ENCODE results near the gene LZIC.

GRCh38 chr1:9363105-9363521 is 70.4 kb downstream of the SPSB1 start:
- RRBS: no CpG with 5 or more reads among the region's 8 CpGs

DNA sequence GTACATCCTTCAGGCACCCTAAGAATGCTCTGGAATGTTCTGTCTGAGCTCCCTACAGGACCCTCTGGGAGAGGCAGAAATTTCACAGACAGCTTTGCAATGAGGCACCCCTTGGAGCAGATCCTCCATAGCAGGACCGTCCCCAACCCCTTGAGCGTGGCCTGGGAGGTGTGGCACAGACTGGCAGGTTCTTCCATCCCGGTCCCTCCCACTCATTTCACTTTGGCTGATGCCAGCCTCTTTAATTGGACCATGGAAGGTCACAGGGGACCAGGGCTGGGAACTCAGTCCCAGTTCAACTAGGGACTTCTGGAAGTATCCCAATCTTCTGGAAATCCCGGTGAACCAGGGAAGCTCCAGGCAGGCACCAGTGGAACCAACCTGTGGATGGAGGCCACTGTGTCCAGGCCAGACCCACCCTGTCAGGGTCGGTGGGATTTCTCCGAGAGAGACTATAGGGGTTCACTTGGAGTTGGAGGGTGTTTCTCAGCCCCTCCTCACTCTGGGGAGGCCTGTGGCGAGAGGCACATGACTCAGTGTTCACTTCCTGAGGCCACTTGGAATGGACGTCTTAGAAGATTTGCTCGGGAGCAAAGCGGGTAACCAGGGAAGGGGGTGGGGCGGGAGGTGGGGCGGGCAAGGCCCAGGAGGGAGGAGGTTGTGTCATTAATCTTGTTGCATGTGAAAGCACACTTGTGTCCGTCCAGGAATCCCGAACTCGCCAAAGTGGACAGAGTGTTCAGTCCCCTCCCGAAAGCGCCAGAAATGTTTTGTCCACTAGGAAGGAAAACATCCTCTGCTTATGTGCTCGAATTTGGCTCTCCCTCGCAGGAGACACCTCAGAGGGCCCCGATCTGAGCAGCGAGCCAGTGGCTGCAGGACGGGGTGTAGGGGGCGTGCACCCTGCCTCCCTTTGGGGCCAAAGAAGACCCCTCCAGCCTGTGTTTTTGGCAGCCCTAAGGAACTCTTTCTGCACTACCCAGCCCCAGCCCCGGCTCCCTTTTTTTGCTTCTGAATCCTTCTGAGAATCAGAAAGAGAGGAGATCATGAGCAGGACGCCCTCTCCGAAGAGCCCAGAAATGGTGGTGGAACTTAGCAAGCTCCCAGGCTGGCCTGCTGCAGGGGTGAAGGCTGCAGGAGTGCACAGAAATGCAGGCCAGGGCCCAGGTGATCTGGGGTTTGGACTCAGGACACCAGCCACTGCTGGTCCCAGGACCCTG is 84.1 kb downstream of the SPSB1 start:
- RRBS: no CpG with 5 or more reads among the region's 26 CpGs

DNA sequence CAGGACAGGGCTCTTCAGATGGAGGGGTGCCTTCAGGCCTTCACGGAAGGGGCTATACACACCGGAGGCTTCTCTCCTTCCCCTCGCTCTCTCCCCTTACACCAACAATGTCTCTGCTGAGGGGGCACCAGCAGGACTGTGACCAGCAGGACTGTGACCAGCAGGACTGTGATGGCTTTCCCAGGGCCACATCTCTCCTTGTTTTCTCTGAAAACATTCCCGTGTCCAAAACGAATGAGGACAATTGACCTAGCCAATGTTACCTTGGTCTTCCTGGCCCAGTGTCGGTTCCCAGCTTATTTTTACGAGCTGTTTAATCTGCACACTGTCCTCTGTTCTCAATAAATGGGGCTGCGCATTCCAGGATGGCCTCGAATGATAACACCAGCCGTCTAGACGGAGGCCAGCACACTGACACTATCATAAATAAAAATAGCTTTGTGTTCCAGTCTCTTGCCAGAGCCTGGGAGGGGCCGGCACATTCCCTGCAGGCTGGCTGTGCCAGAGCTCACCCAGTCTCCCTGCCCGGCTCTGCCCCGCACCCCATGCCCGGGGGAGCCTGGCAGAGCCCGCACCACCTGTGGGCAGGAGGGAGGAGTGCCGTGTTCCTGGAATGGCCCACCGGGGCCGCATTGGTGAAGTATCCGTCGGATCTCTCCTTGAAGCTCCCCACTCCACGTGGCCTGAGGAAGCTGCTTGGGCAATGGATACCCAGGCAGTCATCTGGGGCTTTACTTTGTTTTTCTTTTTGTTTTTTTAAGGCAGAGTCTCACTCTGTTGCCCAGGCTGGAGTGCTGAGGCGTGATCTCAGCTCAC is 92.0 kb downstream of the SPSB1 start:
- RRBS: 46% methylated on average over 6 of the region's 23 CpGs

- RRBS: 47% methylated on average over 2 of the region's 9 CpGs
Measured at GRCh38 chr1:9398037-9398407, 105.3 kb downstream of the SPSB1 start.

DNA sequence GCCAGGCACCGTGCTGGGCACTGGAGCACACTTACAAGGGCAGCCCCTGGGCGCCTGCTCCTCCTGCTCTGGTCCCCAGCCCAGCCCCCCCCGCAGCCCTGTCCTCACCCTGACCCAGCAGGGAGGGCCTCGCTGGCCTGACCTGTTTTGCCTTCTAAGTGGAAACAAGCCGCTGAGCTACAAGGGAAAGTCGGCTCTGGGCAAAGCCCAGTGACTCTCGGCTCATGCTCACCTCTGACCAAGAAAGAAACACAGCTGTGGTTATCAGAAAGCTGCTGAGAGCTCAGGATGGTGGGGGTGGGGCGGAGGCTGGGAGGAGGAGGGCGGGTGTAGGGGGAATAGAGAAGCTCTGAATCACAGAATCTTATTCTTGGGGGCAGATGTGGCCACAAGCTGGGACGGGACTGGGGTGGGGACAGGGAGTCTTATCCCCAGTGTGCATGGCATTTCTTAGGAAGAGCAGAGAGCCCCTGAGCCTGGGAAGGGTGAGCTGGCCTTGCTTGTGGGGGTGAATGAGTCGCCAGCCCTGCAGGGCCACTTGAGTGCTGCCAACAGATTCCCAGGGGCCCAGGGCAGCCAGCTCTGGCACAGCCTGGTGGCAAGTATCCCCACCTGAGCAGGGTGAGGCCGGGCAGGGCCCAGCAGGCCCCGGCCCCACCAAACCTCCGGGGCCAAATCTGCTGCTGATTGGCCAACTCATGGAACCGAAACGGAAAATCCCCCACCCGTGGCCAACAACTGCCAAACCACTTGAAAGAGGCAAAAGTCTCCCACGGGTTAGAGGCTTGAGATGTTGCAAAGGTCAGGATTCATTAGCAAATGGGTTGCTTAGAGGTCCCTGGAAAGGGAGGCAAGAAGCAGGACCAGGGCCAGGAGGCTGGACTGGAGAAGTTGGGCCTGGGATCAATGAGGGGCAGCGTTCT is 120.6 kb downstream of the SPSB1 start:
- RRBS: no CpG with 5 or more reads among the region's 19 CpGs

- RRBS: no CpG with 5 or more reads among the region's 11 CpGs
Measured at GRCh38 chr1:9421893-9422416, 117.3 kb upstream of the SLC25A33 start.

DNA sequence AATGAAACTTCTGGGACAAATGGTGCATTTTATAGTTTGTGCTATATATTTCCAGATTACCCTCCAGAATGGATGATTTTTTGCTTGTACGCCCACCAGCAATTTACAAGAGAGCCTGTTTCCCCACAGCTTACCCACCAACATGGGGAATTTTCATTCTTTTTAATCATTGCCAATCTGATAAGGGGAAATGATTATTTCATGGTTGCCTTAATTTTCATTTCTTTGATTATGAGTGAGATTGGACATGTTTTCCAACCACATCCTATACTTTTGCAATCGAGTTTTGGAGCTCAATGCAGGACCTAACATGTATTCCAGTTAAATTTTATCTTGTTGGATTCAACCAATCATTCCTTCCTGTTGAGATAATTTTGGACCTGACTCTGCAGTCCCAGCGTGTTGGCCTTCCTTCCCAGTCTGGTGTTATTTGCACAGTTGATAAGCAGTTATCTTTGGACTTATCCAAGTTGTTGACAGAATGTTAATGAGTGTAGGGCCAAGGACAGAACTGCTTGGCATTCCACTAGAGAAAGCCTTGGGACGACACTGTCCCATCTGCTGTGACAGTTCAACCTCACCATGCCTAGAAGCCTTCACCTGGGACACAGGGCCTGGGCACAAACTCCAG is 104.3 kb upstream of the SLC25A33 start:
- RRBS: no CpG with 5 or more reads among the region's 4 CpGs

GRCh38 chr1:9557666-9558499 is 18.6 kb downstream of the SLC25A33 start:
- RRBS: no CpG with 5 or more reads among the region's 13 CpGs

DNA sequence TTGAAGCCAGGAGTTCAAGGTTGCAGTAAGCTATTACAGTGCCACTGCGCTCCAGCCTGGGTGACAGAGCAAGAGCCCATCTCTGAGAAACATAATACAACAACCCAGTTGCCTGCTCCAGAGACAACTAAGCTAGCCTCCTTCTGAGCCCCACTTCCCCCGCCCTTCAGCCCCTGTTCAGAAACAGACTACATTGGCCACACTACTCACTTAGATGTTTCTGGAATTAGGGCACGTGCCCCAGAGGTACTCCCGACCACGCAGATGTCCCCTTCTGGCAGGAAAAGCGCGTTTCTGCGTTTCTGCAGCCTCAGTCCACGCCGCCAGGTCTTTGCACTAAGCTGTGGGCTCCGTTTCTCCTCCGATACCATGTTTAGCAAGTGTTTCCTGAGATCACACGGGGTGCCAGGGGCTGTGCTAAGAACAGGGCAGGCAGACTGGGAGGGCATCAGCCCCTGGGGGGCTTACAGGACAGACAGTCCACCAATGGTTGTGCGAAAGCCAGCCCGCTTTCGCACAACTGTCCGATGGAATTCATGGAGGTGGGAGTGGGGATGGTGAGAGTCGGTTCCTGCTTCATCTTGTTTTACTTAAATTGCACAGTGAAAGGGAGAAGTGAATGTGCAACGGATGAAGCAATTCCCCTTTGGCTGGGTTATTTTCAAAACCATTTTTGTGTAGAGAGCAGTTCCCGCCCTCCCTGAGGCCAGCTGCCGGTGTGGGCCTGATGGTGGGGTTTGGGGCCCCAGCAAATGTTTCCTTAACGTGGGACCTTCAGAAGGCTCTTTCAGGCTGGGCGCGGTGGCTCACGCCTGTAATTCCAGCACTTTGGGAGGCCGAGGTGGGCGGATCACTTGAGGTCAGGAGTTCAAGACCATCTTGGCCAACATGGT is 2.7 kb downstream of the PIK3CD start:
- RRBS: no CpG with 5 or more reads among the region's 27 CpGs

DNA sequence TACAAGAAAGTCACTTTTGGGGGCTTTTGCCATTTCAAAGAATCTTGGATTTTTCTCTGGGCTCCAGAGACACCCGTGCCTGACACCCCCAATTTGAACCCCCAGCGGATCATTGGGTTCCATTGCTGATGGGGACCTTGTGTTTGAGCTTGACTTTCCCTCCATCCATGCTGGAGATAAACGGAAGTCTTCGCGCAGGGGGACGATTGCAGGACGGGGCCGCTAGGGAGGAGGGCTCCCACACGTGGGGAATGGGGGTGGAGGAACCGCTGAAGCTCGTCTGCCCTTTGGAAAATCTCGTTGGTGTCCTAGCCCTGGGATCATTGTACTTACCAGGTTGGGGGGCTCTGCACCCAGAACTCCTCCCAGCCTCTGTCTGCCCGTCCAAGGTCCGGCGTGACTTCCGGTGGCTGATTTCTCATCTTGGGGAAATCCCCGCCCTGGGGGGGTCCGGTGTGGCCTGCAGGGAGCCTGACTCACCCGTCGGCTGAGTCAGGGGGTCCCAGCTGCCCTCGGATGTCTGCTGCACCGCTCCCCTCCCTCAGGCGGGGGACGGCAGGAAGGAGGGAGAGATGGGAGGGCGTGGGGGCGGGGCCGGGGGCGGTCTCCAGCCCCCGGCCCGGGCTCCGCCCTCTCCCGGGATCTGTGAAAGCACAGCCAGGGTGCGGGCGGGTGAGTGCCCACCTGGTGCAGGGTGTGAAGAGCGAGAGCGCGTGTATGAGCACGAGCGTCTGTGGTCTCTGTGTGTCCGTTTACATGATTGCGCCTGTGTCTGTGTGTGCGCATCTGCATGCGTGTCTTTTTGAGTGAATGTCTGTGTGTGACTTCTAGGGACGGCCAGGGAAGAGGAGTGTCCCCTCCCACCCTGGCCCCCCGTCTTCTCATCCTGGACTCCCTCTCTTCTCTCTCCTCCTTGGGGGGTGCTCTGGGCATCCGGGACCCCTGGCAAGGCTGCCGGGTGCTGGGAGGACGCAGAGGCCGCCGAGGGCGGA is 35.8 kb downstream of the PIK3CD start:
- RRBS: under 1% methylated on average over 5 of the region's 51 CpGs

GRCh38 chr1:9688659-9688961 is 37.1 kb downstream of the PIK3CD start:
- RRBS: no CpG with 5 or more reads among the region's 10 CpGs

- RRBS: no CpG with 5 or more reads among the region's 8 CpGs
Measured at GRCh38 chr1:9699148-9699441, 47.6 kb downstream of the PIK3CD start.

DNA sequence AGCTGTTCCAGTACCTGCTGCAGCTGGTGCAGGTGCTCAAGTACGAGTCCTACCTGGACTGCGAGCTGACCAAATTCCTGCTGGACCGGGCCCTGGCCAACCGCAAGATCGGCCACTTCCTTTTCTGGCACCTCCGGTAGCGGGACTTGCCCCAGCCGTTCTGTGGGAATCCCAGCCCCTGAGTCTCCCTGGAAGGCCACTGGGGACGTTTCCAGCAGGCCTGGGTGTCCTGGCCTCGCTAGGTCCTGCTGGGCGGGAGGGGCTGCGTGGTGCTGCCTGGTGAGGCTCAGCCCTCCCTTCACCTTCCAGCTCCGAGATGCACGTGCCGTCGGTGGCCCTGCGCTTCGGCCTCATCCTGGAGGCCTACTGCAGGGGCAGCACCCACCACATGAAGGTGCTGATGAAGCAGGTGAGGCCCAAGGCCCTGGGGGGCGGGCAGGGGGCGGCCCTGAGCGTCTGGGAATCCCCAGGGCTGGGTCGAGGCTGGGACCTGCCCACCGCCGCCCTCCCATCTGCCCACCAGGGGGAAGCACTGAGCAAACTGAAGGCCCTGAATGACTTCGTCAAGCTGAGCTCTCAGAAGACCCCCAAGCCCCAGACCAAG is 70.0 kb downstream of the PIK3CD start:
- RRBS: 67% methylated on average over 4 of the region's 25 CpGs

GRCh38 chr1:9749222-9750020 is 74.3 kb downstream of the CLSTN1 start:
- RRBS: no CpG with 5 or more reads among the region's 19 CpGs

GRCh38 chr1:9842677-9843382 is 19.1 kb upstream of the CLSTN1 start:
- RRBS: 8% methylated on average over 4 of the region's 18 CpGs

GRCh38 chr1:9877884-9878525 is 32.1 kb downstream of the CTNNBIP1 start:
- RRBS: no CpG with 5 or more reads among the region's 12 CpGs

GRCh38 chr1:9942375-9943568 is at the start of gene LZIC:
TSS of gene LZIC (minus strand) at chr1:9943391.
- RRBS: 3% methylated on average over 21 of the region's 63 CpGs

DNA sequence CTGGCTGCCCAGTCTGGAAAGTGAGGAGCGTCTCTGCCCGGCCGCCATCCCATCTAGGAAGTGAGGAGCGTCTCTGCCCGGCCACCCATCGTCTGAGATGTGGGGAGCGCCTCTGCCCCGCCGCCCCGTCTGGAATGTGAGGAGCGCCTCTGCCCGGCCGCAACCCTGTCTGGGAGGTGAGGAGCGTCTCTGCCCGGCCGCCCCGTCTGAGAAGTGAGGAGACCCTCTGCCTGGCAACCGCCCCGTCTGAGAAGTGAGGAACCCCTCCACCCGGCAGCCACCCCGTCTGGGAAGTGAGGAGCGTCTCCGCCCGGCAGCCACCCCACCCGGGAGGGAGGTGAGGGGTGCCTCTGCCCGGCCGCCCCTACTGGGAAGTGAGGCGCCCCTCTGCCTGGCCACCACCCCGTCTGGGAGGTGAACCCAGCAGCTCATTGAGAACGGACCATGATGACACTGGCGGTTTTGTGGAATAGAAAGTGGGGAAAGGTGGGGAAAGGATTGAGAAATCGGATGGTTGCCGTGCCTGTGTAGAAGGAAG is 3.9 kb upstream of the UBE4B start:
- RRBS: no CpG with 5 or more reads among the region's 33 CpGs

DNA sequence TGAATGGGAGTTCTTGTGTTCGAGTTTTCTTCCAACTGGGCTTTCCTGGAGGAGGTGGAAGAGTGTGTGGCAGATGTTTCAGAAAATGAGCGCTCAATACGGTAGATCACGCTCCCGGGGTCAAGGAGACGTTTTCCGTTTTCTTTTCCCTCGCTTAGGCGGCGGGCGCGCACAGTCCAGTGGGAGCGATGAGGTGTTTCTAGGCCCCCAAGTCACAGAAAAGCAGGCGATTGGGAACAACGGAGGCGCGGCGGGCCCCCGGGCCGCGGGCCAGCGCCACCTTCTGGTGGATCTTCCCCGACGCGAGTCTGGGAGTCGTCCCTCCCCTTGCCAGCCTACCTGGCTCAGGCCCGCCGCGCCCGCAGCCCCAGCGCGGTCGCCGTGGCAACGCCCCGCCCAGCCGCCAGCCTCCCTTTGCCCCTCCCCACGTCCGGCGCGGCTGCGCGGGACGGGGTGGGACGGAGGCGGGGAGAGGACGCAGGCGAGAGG is 329 bp upstream of the UBE4B start:
- RRBS: no CpG with 5 or more reads among the region's 48 CpGs

GRCh38 chr1:10065175-10065854 is 32.6 kb downstream of the UBE4B start:
- RRBS: no CpG with 5 or more reads among the region's 9 CpGs

All from epithelial cell of esophagus (primary cell).